BE2C (cell line): ENCODE results near the gene TVP23A.

GRCh38 chr16:8645105-8645826 is 23.8 kb downstream of the METTL22 start:
- RRBS = no CpG with 5 or more reads among the region's 15 CpGs

DNA sequence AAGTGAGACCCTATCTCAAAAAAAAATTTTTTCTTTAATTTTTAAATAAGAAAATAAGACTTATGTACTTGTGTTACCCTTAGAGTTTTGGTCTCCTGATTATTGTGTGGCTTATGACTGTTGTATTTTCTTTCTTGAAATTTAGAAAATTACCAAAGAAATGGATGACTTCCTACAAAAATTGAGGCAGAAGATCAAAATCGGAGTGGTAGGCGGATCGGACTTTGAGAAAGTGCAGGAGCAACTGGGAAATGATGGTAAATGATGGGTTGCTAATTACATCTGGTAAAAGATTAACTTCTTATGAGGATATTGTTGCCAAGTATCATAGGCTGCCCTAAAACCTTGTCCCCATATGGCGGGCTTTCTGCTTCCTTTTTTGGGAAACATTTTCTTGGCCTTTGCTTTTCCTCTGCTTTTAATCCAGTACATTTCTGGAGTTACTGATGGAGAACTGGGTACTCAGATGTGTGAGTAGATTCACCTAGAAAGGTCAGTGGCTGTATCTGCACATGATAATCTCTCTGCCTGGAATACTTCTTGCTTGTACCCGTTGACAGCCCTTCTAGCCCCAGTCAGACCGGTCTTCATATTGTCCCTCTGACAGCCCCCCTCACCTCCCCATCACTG is 4.1 kb downstream of the PMM2 start:
- RRBS = no CpG with 5 or more reads among the region's 6 CpGs

DNA sequence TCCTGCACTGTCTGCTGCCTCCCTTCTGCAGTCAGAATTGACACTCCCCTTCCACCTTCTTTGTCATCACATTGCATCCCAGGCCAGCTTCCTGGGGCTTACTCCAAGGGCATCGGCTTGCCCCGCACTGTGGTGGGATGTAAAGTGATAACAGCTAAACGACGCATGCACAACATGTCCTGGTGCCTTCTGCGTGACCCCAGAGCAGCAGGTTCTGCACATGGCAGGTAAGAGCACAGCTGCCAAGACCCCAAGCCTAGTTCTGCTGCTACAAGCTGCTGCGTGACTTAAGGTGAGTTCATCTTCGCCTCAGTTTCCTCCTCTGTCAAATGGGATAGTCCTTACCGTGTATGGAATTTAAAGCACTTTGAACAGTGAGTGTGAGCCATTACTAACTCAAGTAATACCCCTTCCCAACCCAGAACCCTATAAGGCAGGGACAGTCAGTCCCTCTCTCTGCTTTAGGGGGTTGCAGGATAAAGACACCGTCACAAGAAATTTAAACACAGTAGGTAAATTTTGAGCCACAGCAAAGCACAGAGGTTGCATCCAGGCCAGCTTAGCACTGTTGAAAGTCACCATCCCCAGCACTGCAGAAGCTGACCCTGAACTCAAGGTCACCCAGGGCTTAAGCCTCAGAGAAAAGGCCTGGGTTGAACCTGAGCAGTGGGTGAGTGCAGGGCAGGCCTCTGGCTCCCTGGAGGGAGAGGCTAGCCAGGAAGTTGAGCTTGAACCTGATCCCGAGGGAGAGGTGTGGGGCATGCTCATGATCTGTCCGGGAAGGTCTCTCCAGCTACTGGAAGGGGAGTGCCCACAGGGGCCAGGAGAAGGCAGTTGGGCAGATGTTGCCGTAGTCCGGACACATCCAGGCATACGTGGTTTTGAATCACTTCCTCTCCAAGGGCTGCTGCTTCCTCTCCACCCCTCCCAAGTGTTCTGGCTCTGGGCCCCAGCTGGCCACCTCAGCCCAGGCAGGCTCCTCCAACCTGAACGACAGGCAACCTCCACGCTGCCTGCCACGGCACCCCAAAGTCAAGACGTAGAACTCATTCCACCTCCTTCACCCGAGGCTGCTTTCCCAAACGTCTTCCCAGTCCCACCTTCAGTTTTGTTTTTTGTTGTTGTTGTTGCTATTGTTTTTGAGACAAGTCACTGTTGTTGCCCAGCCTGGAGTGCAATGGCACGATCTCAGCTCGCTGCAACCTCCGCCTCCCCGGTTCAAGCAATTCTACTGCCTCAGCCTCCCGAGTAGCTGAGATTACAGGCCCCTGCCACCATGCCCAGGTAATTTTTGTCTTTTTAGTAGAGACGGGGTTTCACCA is 18.6 kb downstream of the CARHSP1 start:
- RRBS = 37% methylated on average over 4 of the region's 26 CpGs

DNA sequence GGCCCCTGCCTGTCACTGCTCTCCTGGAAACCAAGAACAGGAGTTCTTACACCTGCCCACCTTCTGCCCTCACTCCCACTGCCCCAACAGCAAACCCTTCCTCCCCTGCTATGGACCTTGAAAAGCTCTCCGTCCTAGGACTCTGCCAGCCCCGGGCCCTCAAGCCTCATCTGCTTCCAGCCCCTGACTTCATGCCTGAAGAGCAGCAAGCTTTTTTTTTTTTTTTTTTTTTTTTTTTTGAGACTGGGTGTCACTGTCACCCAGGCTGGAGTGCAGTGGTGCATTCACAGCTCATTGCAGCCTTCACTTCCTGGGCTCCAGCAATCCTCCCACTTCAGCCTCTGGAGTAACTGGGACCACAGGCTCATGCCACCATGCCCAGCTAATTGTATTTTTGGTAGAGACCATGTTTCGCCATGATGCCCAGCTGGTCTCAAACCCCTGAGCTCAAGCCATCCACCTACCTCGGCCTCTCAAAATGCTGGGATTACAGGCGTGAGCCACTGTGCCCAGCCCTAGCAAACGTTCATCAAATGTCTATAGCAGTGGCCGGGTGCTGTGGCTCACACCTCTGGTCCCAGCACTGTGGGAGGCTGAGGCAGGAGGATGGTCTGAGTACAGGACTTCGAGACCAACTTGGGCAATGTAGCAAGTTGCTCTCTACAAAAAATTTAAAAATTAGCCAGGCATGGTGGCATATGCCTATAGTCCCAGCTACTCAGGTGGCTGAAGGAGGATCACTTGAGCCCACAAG is 16.9 kb downstream of the CARHSP1 start:
- RRBS = no CpG with 5 or more reads among the region's 8 CpGs

DNA sequence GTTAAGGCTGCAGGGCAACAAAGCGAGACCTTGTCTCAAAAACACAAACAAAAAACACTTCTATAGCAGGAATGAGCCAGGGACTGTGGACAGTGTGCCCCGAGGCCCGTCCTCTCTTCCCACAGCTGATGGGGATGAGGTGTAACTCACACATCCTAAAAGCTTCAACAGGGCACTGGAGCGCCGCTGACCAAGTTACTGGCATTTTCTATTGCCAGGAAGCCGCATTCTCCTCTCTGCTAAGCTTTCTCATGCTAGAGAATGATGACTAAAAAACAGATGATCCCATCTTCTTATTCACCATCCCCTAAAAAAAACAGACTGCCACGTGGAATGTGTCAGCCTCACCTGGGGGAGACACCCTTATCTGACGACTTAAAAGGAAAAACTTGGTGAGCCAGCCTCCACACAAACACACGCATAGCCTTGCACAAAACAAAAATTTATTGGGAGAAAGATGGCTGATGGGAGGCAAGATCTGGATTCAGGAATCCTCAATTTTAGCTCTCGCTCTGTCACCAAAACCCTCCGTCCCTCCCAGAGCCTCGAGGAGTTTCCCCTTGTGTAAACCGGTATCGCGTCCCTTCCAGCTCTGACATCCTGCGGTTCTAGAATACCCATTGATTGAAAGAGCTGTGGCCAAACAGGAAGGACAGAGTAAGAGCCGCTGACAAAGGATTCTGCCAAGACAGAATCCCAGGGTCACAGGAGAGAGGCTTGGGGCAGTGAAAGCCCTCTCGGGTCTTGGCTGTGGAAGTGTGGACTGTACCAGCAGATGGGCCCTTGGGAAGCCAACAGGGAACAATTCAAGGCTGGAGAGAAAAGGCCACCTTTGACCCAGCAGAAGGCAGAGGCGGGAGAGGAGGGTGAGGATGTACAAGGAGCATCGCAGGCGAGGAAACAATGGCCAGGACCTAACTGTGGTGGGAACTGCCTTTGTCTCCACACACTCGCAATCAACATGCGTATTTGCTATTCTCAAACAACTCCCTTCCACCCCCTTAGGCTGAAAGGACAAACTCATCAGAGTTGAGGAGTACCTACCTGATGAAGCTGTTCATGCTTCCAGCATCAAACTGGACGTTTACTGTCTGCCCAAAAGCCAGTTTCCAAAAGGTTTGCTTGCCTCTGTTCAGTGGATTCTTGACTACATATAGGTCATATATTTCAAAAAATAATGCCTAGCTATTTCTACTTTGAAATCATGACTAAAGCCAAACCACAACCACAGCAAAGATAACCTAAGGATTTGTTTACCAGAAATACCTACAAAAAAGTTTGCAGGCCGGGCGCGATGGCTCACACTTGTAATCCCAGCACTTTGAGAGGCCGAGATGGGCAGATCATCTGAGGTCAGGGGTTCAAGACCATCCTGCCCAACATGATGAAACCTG is 15.8 kb downstream of the CARHSP1 start:
- RRBS = no CpG with 5 or more reads among the region's 28 CpGs

DNA sequence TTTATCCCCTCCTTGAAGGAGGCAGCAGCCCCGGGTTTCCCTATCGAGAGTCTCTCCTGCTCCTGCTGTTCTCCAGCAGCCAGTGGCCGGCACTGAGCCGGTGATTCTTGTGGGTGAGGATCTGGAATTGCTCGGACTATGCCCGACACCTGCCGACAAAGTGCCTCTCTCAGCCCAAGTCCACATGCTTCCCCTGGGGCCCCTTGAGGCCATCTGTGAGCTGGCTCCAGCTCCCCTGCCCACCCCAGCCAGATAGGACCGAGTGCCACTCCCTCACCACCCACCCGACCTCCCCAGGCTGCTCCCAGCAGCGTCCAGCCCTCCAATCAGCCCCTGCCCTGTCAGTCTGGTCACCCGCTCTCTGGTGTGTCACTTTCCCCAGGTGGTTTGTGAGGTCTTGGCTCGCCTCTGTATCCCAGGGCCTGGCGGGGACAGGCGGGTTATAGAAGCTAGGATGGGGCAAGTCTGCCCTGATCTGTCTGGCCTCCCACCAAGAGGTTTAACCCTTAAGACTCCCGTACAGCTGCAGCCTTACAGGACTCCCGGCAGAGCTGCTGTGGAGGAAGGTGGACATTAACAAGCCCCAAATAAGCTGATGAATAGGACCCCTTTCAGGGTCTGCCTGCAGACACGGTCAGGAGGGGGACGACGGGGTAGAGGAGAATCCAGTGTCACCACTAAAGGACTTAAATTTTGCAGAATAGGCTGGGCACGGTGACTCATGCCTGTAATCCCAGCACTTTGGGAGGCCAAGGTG is 4.1 kb downstream of the LITAFD start:
- RRBS = 6% methylated on average over 5 of the region's 20 CpGs

GRCh38 chr16:9489672-9490405 is 398.4 kb downstream of the HAPSTR1 start:
- RRBS = no CpG with 5 or more reads among the region's 10 CpGs

- RRBS = no CpG with 5 or more reads among the region's 12 CpGs
Measured at GRCh38 chr16:10297282-10297862, 88.5 kb upstream of the ATF7IP2 start.

DNA sequence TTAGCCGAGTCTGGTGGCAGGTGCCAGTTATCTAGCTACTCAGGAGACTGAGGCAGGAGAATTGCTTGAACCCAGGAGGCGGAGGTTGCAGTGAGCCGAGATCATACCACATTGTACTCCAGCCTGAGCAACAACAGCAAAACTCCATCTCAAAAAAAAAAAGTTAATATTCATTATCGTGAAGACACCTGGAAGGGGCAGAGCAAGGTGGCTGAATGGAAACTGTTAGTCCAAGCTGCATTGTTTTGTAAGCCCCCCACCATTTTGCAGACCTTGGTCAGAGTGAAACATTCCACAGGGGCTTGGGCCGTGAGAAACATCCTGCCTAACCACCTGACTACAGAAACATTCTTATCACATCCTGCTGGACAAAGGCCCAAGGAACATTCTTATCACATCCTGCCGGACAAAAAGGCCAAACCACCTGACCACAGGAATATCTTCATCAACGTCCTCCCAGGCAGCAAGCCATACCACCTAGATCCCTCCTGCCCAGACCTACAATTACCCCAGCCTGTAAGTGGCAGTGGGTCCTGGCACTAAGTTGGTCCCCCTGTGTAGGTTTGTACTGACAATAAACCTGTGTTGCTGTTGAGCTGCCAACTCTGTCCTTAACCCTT is 19.5 kb downstream of the ATF7IP2 start:
- RRBS = no CpG with 5 or more reads among the region's 7 CpGs

- RRBS = no CpG with 5 or more reads among the region's 11 CpGs
Measured at GRCh38 chr16:10688284-10688774, 6.4 kb downstream of the TEKT5 start.

DNA sequence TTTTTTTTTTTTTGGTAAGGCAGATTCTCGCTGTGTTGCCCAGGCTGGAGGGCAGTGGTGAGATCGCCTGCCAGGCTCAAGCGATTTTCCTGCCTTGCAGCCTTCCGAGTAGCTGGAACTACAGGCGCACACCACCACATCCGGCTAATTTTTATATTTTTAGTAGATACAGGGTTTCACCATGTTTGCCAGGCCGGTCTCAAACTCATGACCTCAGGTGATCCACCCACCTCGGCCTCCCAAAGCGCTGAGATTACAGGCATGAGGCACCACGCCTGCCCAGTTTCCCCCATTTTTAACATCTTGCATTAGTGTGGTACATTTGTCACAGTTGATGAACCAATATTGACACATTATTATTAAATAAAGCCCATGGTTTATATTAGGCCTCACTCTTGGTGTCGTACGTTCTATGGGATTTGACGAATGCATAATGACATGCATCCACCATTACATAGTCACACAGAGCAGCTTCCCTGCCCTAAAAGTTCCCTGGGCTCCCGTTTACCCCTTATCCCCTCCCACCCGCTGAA is 6.2 kb upstream of the NUBP1 start:
- RRBS = no CpG with 5 or more reads among the region's 15 CpGs

GRCh38 chr16:10752731-10753592 is 9.3 kb downstream of the NUBP1 start:
- RRBS = no CpG with 5 or more reads among the region's 14 CpGs

- RRBS = 9% methylated on average over 9 of the region's 55 CpGs
Measured at GRCh38 chr16:10818394-10819149, at the start of gene TVP23A. Gene TVP23A, minus strand, starts transcription at chr16:10818794.

DNA sequence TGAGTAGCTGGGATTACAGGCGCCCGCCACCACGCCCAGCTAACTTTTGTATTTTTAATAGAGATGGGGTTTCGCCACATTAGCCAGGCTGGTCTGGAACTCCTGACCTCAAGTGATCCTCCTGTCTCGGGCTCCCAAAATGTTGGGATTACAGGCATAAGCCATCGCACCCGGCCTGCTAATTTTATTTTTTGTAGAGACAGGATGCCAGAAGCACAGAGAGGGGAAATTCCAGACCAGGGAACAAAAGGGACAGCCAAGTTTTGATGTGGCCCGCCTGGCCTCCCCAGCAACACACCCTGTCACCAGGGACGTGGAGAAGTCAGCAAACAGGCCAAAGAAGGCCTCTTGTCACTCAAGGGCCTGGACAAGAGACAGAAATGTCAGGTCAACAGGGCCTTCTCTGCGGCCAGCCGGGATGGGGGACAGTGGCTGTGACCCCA is 8.9 kb upstream of the TVP23A start:
- RRBS = no CpG with 5 or more reads among the region's 11 CpGs

DNA sequence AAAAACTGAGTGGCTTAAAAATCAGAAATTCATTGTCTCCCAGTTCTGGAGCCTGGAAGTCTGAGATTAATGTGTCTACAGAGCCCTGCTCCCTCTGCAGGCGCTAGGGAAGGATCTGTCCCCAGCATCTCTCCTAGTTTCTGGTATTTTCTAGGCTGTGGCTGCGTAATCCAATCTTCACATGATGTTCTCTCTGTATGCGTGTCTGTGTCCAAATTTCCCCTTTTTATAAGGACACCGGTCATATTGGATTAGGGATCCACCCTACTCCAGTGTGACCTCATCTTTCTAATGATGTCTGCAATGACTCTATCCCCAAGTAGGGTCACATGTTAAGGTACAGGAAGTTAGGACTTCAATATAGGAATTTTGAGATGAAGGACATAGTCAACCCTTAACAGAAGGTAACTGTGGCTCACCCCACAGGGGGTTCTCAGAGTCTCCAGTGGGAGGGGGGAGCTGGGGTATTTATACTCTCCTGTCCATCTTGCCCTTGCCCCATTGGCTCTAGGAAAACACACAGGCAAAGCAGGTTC is 13.7 kb upstream of the TVP23A start:
- RRBS = no CpG with 5 or more reads among the region's 4 CpGs

- RRBS = no CpG with 5 or more reads among the region's 4 CpGs
Measured at GRCh38 chr16:10880534-10881157, 3.6 kb downstream of the CIITA start.

- RRBS = no CpG with 5 or more reads among the region's 6 CpGs
Measured at GRCh38 chr16:10885333-10885941, 8.4 kb downstream of the CIITA start.

DNA sequence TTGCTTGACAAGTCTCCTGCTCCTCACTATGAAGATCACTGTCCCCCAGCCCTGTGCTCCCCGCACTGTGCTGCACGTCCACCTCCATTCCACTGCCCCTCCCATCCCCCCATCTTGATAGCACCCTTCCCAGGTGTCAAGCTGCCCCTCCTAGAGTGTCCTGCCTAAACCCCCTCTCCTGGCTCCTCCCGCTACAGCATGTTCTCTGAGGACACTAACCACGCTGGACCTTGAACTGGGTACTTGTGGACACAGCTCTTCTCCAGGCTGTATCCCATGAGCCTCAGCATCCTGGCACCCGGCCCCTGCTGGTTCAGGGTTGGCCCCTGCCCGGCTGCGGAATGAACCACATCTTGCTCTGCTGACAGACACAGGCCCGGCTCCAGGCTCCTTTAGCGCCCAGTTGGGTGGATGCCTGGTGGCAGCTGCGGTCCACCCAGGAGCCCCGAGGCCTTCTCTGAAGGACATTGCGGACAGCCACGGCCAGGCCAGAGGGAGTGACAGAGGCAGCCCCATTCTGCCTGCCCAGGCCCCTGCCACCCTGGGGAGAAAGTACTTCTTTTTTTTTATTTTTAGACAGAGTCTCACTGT is 18.5 kb downstream of the DEXI start:
- RRBS = 25% methylated on average over 1 of the region's 13 CpGs

DNA sequence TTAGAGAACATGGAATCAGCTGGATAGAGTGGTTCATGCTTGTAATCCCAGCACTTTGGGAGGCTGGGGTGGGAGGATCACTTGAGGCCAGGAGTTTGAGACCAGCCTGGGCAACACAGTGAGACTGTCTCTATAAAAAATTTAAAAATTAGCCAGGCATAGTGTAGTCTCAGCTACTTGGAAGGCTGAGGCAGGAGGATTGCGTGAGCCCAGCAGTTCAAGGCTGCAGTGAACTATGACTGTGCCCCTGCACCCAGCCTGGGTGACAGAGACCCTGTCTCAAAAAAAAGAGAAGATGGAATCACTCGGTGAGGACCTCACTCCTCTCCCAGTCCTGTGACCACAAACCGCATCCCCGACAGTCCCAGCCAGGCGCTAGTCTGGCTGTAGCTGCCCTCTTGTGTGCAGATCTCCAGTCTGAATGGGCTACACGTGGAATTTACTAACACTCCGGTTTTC is 11.2 kb downstream of the DEXI start:
- RRBS = no CpG with 5 or more reads among the region's 7 CpGs

DNA sequence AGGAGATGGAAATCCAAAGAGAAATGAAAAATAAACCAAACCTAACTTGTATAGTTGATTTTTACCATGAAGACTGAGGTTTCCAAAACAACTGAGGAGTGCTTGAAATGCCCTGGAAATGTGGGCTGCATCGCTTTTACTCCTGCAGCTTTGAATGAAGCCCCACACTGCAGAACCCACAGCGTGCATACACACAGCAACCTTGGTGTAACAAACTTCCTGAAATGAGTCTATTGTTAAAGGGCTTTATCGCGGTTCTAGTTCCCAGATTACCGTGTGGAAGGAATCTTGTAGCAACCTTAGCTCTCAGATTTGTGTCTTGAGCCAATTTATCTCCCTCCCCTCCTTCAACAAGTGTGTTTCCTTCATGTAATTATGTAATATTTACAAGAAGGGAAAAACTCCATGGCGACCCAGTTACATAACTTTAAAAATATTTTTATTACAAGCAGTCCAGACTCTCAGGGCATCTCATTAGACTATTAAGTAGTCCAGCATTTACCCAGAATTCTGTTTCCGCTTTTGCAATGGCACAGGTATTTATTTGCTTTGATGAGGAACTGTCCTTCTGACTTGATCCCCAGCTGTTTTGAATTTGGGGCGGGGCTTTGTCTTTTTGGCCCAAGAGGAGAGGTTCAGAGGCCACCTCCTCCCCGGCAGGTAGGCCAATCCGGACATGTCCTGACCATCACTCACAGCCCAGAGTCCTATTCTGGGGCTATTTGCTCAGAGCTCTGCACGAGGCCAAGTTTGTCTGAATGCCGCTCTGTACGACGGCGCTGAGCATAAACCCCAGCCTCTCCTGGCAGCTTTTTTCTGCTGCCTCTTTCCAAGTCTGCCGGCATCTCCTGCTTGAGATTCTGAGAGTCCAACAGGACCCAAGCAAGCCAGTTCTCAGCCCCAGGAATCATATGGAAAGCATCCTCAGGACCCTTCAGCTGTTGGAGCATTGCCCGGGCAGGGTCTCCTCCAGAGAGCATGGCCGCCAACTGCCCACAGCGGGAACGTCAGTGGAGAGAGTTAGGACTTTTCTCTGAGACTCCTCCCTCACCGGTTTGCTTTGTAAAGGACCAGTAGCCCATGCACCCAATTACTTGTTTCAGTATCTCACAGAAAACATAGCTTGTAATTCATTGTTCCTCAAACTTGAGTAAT is 35.6 kb downstream of the CLEC16A start:
- RRBS = 89% methylated on average over 4 of the region's 21 CpGs